Temporal lobe (tissue), 2 donors: Measurements from ENCODE around the genes THBS3 and HCN3.

GRCh38 chr1:154715930-154716241 is 107.9 kb upstream of the ADAR start:
- RAMPAGE, long total RNA = no peak

- RAMPAGE, long total RNA = no peak
Measured at GRCh38 chr1:154726483-154726853, 118.5 kb upstream of the ADAR start.

DNA sequence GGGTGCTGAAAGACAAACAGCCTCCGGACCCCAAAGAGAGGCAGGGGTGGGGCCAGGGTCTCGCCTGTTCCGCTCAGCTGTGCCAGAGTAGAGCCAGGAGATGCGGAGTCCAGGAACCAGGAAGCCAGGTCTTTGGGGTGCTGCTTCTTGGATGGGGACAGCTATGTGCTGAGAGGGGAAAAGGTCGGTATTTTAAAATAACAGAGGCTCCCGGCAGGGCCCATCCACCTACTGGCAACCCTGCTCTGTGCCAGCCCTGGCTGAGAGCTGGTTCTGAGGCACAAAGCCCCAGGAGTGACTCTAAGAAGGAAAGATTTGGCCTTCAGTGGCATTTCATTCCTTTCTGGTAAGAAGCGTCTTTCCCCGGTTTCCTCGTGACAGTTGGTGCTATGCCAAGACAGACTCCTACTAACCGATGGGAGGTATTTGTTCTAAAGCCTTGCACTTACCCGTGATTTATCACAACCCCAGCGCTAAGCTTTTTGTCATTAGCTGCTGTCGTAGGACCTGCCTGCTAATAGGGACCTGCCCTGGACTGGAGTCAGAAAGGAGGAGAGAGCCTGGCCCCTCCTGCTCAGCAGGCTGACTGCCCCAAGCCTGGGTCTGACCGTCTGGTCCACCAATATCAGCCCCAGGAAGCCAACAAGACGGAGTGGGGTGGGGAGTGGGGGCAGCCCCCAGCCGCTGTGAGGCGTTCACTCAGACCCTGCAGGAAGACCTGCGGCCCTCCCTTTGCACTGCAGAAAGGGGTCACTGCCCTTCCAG is 123.1 kb upstream of the ADAR start:
- RAMPAGE, long total RNA = no peak

DNA sequence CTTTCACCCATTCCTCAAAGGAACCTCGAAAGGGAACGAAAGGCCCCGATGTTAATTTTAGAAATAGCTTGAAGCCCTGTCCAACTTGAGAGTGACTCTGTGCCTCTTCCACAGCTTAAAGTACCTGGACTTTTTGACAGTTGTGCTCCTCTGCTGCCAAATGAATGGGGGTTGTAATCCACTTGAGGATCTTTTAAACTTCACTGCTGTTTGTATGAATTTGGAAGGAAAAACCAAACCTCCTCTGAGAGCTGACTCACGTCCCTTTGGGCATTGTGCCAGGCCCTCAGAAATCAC is 78.5 kb downstream of the KCNN3 start:
- RAMPAGE, long total RNA = no peak

DNA sequence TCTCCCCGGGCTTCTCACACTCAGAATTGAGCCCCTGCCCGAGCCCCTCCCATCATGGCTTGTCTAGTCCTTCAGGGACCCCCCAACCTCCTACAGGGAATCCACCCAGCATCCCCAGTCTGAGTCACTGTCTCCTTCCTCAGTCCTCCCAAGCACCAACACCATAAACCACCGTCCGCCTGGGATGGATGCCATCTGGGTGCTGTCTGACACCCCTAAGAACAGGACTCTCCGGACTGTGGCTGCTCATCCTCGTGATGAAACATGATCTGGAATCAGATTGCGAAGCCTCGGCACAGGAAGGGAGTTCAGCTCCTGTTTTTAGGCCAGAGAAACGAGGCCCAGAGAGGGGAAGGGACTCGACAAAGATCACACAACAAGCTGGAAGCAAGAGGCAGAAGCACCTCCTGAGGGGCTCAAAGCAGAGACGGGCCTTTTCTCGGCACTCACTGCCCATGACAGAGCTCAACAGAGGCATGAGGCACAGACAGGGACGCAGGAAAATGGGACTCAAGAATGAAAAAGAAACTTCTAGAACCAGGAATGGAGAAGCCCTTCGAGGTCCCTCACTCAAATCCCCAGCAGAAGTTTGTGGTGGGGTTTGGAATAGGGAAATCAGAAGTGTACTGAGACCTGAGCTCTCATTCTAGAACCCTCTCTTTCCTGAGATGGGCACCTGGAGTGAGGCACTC is 8.4 kb downstream of the KCNN3 start:
- RAMPAGE, long total RNA = no peak

DNA sequence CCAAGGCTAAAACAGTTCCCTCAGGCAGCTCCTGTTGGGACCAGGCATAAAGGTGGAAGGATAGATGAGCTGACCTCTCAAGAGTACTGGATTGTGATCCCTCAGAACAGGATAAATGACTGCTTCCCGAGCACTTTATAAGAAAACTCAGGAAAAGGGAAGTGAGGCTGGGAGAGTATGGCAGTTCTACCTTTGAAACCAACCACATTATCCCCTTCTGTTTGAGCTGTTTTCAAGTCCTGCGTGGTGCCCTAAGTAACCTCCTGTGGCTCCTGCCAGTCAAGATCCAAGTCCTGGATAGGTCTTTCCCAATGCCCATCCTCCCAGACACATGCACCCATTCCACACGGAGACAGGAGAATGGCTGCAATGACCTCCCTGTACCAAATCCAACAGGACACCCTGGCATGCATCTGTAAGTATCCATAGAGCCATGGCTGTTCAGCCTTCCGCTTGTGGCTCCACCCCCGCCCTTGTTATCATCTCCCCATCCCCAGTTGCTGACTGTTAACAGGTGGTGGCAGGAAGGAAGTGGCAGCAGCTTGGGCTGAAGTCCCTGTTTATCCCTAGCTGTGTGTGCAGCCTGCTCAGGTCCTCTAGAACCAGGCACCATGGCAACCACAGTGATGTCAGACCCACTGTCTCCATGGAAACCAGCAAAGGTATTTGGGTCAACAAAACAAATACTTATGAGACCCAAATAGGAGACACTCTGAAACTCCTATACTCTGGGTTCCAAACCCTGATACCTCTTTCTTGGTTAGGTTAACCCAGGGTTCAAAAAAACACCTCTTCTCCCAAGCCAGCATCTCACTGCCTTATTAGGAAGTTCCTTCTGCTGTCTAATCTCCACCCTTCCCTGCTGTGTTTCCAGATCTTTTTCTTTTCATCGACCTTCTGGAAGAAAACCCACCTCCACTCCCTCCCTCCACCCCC is 866 bp downstream of the PBXIP1 start:
- RAMPAGE, long total RNA = no peak

GRCh38 chr1:154983710-154984247 is 635 bp downstream of the FLAD1 start:
- RAMPAGE, long total RNA = no peak

DNA sequence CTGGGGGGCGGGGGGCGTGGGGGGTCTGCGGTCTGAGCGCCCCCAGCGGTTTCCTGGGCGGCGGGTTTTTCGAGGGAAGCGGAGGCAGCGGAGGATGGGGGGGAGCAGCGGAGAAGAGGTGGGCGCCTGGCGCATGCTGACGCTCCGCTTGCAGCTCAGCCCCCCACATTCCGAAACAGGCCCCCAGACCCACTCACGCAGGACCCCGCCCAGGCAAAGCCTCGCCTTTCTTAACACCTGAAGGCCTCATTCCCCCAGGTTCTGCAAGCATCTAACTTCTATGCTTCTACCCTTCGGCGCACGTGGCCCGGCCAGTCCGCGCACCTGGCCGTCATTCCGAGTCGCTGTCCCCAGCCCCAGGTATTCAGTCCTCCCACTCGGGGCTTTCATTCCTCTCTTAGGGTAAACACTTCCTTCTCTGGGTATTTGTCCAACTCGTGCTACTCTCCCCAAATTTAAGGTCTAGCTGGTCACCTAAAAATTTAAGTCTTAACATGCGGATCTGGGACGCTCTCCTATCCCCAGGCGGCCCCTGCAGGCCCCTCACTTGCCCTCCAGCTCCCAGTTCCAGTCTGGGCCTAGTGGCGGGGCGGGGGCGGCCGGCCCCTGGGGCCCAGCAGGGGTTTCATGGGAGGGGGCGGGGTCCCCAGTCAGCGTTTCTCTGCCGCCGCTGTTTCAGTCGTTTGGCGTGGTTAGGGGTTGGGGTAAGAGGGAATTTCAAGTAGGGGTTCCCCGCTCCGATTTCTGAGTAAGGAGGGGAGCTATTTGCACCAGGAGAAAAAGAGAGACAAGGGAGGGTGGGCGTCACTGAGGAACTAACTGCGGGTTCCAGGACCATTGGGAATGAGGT is 2.8 kb upstream of the ZBTB7B start:
- RAMPAGE, long total RNA = no peak

GRCh38 chr1:155004899-155006164 is 2.7 kb downstream of the ZBTB7B start:
- RAMPAGE, long total RNA = no peak

DNA sequence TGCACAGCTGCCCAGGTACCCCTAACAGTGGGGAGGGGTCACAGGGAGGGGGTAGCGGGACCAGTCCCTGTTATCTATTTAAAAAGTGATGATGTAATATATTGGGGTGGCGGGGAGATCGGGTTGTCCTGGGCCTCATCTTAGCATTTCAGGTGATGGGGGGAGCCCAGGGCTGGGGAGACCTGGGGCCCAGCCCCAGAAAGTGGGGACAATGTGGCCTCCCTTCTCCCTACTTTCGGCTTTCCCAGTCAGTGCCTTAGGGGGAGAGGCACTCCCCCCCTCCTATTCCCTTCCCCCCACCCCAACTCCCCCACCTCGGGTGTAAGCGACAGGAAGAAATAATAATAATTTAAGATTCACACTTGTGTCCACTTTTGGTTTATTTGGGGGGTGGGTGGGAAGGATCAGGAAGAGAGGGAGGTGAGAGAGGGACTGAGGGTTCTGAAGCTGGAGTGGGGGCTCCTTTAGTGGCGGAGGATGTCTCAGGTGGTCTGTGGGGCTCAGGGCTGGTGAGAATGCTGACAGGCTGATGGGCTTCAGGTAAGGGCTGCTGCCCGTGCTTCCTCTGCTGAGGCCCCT is 15.3 kb downstream of the DCST2 start:
- RAMPAGE, long total RNA = no peak

DNA sequence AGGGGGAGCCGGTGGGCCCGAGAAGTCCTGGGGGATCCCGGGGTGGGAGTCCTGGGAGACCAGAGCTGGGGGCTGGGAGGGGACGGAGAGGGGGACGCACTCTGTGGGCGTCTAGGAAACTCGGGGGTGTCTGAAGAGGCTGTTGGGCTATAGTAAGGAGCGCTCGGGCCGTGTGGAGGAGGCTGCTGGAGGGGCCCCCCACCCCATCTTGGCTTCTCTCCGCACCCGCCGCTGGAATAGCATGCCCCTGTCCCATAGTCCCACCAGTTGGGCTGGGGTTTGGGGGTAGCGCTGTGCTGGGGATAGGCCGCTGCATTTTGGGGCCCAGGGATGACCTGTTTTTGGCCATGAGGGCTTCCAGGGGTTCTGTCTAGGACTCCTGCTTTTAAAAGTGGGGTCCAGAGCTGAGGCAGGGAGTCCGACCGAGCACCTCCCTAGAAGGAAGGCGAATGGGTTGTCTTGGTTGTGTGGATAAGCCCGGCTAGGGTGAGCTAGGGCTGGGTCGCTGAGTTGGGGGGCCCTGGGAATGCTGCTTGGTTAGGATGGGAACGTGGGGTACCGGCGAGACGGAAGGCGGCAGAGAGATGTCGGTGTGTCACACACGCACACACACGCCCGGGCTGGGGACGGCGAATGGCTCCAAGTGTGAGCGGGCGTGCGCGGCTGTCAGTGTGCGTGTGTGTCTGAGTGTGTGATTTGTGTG is 628 bp downstream of the EFNA3 start:
- RAMPAGE, long total RNA = no peak

DNA sequence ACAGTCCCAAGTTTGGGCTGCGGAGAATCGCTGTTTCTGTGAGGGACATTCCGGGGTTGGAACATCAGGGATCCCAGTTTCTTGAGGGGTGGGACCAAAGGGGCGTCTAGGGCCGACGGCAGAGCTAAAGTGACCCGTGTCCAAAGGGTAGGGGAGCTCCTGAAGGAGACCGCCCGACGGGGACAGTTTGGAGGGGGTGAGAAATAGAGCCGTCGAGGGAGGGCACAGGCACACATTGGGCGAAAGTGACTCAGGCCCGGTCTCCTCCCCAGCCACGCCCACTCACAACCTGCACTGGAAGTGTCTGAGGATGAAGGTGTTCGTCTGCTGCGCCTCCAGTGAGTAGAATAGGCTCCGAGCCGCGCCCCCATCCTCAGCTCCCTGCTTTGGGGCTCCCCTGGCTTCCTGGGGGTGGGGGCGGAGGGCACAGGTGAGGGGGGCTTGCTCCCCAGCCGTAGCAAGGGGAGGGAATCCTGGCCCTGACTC is 7.0 kb downstream of the EFNA3 start:
- RAMPAGE, long total RNA = no peak

GRCh38 chr1:155165869-155167230 is 6.8 kb downstream of the KRTCAP2 start:
- RAMPAGE, long total RNA = no peak

- RAMPAGE, long total RNA = no peak
Measured at GRCh38 chr1:155186116-155187281, 12.8 kb downstream of the TRIM46 start.

- RAMPAGE, long total RNA = no peak
Measured at GRCh38 chr1:155191722-155192644, 15.7 kb downstream of the THBS3 start.

DNA sequence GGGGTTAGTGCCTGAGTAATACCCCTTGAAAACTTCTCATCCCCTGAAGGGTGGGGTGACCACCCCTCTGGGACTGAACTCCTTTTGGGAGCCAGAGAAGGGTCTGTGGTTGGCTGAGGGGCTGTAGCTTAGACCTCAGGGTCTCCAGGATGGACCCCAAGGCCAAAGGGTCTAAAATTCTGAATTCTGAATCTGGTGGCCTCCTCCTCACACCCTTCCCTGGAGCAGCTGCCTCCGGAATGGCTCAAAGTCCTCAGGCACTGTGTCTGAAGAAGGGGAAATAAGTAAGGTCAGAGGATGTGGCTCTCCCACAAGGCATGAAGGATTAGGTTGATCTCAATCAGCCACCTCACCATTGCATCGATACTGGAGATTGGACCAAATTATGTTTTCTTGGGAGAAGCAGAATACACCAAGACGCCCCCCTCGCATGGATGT is 12.0 kb downstream of the THBS3 start:
- RAMPAGE, long total RNA = no peak

DNA sequence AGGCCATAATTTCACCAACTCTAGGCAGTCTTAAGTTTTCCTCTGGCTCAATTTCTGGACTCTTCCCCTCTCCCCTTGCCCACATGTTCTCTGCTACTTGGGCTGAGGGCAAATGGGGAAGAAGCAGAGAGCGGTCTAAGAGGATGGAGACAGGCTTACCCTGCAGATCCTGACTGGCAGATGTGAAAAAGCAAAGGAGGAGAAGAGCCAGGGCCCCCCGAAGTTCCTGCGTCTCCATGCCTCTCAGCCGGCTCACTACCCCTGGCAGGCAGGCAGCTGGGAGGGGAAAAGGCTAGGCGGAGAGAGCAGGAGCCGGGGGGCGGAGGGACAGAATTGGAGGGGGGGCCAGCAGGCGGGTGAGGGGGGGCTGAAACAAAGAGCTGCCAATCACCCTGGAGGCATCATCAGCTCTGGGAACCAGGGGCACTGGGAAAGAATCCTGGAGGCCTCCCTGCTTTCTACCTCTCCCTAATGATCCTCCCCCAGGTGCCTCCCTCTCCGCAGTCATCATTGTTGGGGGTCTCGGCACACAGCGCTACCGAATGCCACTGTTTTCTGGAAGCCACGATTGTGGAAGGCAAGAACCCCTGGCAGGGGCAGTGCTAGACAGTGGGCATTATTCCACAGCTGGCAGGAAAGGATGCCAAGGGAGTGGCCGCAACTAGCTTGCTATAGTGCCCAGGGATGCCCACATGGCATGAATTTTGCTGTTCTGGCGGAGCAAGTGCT is at the start of gene THBS3:
THBS3 (minus strand) TSS at position 259 of the 729 bp plus-strand sequence.
- RAMPAGE, long total RNA = no peak

- RAMPAGE, long total RNA = no peak
Measured at GRCh38 chr1:155211337-155212608, 3.3 kb downstream of the MTX1 start.

DNA sequence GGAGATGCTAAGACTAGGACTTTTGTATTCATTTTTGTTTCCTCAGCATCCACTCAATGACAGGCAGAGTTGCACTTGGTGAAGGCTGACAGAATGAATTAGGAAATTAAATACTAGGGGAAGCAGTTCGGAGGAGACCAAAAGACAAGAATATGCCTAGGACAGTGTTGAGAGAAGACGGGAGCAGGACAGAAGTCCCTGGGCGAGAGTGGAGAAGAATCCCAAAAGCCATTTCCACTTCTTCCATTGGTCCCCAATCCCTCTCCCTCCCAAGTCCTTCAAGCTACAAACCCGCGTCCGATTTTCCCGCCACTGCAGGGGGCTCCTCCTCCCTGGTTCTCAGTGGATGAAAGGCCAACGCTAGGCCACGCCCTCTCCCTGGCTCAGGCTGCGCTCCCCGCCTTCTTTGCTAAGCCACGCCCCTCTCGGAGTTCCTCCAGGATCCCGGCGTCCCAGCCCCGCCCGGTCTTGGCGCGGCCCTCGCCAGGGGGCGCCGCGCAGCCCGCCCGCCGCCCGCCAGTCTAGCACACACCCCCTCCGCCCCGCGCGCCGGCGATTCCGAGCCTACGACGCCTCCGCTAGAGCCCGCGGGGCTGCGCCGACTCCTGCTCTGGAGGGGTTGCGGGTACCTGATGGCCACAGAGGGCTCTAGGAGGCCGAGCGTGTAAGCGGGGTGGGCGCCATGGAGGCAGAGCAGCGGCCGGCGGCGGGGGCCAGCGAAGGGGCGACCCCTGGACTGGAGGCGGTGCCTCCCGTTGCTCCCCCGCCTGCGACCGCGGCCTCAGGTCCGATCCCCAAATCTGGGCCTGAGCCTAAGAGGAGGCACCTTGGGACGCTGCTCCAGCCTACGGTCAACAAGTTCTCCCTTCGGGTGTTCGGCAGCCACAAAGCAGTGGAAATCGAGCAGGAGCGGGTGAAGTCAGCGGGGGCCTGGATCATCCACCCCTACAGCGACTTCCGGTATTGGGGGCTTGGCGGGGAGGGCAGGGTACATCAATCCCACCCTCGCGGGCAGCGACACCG is at the start of gene HCN3:
HCN3 (plus strand) TSS at position 555 of the 1,023 bp plus-strand sequence.
- RAMPAGE, long total RNA = no peak

DNA sequence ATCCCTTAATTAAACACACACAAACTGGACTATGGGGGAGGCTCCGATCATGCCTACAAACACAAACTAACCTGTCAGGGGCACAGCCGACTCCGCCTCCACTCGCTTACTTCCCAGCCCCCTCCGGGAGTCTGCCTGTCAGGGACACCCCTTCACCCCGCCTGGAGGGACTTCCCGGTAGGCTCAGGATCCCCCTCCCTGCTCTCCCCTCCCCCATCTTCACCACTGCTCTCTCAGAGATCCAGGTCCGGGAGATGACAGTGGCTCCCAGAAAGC is 850 bp downstream of the ASH1L start:
- RAMPAGE, long total RNA = no peak